ENCODE measurements around a stretch of chr6.

- PRO-cap = no peak
- RAMPAGE, long total RNA, 2 experiments = no peak in any of the 2 experiments
Observed at GRCh38 chr6:135322896-135323516, 141.9 kb downstream of the MYB start.

- PRO-cap = bidirectional peak, plus-strand start at chr6:135498421, minus-strand start at chr6:135498420
- RAMPAGE, long total RNA, 2 experiments = no peak in any of the 2 experiments
Observed at GRCh38 chr6:135498129-135499078, 864 bp upstream of the AHI1 start.

DNA sequence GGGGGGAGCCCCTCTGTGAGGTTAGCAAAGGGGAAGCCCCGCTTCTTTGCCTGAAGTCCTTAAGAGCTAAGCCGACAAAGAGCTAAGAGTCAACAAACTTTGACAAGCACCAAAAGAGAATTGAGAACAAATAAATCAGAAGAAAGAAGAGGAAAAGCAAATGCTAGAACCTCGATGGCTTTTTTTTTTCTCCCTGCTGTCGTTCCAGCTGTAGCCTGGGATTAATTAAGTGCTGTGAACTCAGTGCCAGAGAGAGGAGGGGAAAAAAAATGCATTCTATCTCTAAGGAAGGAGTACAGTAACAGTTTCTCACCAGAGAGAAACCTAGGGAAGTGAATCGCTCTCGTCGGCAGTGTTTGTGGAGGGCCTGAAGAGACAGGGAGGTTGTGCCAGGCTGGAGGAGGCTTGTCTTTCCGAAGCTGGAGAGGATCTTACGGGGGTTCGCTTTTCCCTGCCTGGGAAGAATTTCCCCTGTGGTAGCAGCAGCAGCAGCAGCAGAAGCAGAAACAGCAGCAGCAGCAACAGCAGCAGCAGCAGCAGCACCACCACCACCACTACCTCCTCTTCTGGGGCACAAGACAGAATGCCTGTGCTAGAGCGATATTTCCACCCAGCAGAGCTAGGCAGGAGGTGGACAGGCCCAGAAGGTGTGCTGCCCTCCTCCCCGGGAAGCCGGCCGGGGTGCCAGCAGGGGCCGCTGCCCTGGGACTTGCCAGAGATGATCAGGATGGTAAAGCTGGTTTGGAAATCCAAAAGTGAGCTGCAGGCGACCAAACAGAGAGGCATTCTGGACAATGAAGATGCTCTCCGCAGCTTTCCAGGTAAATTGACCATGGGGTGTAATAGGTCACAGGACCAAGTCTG, 186.4 kb downstream of the PDE7B start:
- PRO-cap = unidirectional peak, plus-strand start at position 503 of the sequence
- RAMPAGE, long total RNA, 2 experiments = start-site peak on the plus strand in 2 of 2 experiments, centred at positions 335 to 744 of the sequence, 21 to 34 reads per replicate

DNA sequence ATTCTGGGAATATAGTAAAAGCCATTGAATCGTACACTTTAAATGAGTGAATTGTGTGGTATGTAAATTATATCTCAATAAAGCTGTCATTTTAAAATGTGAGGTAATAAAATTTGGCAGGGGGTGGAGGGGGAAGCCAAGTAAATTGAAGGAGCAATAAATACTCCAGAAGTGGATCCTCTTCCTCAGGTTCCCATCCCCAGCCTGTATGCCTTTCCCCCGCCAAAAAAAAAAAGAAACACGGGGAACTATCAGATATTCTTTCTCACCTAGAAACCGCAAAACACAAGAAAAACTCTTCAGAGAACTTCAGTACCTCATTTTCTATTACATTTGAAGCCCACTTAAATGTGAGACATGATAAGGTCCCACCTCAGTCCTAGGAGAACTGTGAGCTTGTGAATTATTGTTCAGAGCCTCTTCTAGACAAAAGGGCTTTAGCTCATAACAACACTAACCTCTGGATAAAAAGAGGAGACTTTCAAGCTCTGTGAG, 161.3 kb downstream of the MTFR2 start:
- PRO-cap = no peak
- RAMPAGE, long total RNA, 2 experiments = no peak in any of the 2 experiments

- PRO-cap = bidirectional peak, plus-strand start at chr6:136104001, minus-strand start at chr6:136103838
- RAMPAGE, long total RNA, 2 experiments = no peak in any of the 2 experiments
Observed at GRCh38 chr6:136103336-136104103, 146.6 kb downstream of the MTFR2 start.

DNA sequence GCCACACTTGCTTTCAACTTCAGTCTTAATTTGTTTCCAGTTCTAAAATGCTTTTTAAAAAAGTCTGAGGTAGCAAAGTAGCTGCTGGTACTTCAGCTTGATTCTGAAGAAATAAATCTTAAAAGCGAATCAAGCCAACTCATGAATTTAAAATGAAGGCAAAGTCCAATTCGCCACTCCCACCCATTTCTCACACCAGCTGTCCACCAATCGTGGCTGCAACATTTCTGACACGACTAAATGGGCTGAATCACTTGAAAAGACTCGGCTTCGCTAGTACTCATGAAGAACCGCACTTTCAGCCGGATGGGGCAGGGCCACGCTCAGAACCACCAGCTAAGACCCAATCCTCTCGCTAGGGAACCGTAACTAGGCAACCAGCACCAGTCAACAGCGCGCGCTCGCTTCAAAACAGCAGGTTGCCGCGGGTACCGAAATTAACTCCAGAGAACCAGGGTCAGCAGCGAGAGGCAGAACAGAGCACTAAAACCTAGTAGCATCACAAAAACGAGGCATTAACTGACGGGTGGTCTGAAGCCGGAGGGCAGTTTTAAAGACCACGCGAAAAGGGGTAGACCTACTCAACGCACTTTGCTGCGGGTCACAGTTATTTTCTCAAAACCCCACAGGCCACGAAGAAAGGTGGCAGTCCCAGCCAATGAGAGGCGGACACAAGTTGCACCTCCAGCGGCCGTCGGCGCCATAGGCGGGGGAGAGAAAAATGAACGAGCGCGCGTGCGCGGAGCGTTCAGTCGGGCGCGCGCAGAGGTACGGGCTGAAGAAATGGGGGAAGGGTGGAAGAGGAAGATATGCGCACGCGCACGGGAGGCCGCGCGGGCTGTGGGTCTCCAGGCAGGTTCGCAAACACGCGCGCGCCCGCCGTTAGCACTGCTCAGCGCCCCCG, 777 bp downstream of the BCLAF1 start:
- PRO-cap = bidirectional peak, plus-strand start at position 446 of the sequence, minus-strand start at position 256 of the sequence; bidirectional peak, plus-strand start at position 827 of the sequence, minus-strand start at position 717 of the sequence
- RAMPAGE, long total RNA, 2 experiments = no peak in any of the 2 experiments

GRCh38 chr6:136324928-136325658, 35.4 kb upstream of the BCLAF1 start:
- PRO-cap = unidirectional peak, minus-strand start at chr6:136325167
- RAMPAGE, long total RNA, 2 experiments = no peak in any of the 2 experiments

GRCh38 chr6:136365801-136366274, 76.2 kb upstream of the BCLAF1 start:
- PRO-cap = no peak
- RAMPAGE, long total RNA, 2 experiments = no peak in any of the 2 experiments

- PRO-cap = no peak
- RAMPAGE, long total RNA, 2 experiments = no peak in any of the 2 experiments
Observed at GRCh38 chr6:136434450-136435213, 115.6 kb downstream of the MAP7 start.

GRCh38 chr6:136552921-136553519, 2.8 kb upstream of the MAP7 start:
- PRO-cap = no peak
- RAMPAGE, long total RNA, 2 experiments = no peak in any of the 2 experiments

DNA sequence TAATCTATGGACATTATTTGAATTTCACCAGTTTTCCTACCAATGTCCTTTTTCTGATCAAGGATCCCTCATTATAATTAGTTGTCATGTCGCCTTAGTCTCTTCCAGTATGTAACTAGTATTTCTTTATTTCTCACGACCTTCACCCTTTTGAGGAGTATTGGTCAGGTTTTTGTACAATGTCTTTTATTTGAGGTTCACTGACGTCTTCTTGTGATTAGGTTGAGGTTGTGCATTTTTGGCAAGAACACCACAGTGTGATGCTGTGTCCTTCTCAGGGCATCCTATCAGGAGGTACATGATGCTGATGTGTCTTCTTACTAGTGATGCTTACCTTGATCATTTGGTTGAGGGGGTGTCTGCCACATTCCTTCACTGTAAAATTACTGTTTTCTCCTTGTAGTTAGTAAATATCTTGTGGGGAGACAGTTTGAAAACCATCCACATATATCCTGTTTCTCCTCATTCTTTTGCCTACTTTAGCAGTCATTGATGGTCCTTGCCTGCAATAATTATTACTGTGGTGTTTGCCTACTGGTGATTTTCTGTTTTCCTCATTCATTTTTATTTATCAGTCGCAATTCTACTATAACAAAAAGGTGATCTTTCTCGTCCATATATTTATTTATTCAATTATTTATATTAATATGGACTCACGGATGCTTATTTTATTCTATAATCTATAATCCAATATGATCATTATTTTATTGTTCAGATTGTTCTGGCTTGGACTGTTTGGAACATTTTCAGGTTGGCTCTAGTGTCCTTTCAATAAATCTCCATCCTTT, 25.5 kb upstream of the MAP7 start:
- PRO-cap = no peak
- RAMPAGE, long total RNA, 2 experiments = no peak in any of the 2 experiments

- PRO-cap = no peak
- RAMPAGE, long total RNA, 2 experiments = no peak in any of the 2 experiments
Observed at GRCh38 chr6:136601552-136602407, 51.6 kb upstream of the MAP7 start.

- PRO-cap = no peak
- RAMPAGE, long total RNA, 2 experiments = no peak in any of the 2 experiments
Observed at GRCh38 chr6:136639300-136640054, 89.3 kb upstream of the MAP7 start.

- PRO-cap = no peak
- RAMPAGE, long total RNA, 2 experiments = no peak in any of the 2 experiments
Observed at GRCh38 chr6:136640498-136641009, 90.3 kb upstream of the MAP7 start.

DNA sequence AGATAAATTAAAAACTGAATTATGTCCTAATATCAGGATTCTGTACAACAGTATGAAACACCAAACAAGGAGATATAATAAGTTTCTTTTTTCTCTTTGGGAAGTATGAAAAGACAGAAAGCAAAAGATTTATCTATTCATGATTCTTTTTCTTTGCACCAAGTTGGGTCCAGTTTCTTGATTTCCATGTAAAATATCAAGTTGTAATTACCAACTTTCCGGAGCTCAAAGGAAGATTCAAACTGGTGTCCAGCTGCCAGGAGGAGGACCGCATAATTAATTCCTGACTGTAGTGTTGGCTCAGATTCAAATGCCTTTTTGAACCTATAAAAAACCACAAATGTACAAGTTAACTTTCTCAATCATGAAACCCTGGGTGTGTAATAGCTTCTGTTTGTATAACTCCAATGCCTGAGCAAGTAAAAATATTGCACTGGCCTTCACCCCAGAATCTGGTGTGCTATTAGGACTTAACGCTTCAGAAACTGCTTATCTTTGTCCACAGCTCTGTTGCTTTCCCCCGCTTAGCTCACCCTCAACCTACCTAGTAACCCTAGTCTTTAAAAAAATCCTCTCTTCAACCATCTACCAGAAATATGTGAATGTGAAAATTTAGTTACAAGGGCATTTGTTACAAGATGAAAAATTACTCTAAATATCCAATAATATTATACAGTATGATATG, 119.0 kb upstream of the MAP7 start:
- PRO-cap = no peak
- RAMPAGE, long total RNA, 2 experiments = no peak in any of the 2 experiments

DNA sequence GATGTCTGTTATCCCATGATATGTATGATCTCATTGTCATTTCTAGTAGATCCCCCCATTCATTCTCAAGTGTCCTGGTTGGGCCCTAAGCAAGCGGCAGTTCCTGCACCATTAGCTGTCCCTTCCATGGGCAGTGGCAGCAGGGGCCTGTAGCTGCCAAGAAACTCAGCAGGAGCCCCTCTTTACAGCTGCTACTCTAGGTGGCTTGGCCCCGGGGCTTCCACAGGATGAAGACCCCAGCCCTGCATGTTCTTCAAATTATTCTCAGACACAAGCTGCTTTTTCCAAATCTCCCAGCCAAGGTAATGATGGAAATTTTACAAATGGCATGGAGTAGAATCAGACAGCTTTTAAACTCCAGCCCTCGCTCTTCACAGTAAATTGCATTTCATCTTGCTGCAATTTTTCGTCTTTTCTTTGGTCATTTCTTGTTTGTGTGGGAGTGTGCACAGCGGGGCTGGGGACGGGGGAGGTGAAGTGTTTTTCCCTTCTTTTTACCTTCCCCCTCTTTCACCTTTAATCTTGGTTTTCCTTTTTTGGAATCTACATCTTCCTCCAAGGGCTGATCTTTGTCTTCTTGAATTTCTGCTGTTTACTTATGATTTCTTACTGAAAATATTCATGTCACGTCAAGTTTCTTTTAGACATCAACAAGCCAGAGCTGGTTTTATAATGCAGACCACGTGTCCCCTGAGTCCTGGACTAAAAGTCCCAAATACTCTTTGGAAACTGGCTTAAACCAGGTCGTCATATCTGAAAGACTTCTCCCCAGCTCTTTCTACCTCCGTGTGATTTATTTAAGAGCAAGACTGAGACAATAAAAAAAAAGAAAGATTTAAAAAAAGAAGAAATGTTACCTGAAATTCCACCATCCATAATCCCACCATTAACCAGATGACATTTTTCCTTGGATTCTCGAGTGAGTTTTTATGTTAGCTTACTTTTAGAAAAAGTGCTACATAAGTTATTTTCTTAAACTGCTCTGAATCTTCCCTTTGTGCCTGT, 52.2 kb downstream of the MAP3K5 start:
- PRO-cap = no peak
- RAMPAGE, long total RNA, 2 experiments = no peak in any of the 2 experiments

- PRO-cap = bidirectional peak, plus-strand start at chr6:136791534, minus-strand start at chr6:136791482
- RAMPAGE, long total RNA, 2 experiments = no peak in any of the 2 experiments
Observed at GRCh38 chr6:136791219-136792302, 716 bp downstream of the MAP3K5 start.

DNA sequence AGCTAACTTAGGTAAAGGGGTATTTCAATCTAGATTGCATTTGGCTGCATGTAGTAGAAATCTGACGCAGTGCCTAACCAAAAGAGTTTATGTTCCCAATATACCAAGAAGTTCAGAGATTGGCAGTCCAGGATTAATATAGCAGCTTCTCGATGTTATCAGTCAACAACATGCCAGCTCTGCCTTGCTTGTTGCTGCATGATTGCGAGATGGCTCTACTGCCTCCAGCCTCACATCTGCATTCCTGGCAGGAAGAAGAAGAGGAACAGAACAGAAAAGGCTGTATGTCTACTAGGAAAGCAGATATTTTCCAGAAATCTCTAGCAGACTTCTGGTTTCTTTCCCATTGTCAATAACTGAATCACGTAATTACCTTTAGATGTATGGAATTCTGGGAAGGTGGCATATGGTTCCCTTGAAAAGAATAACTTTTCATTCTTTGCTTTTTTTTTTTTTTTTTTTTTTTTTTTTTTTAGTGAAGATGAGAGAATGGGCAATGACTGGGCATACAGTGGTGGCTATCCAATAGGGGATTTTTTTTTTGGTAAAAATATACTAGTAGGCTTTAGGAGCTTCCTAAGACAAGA, 60.9 kb downstream of the SLC35D3 start:
- PRO-cap = no peak
- RAMPAGE, long total RNA, 2 experiments = no peak in any of the 2 experiments

DNA sequence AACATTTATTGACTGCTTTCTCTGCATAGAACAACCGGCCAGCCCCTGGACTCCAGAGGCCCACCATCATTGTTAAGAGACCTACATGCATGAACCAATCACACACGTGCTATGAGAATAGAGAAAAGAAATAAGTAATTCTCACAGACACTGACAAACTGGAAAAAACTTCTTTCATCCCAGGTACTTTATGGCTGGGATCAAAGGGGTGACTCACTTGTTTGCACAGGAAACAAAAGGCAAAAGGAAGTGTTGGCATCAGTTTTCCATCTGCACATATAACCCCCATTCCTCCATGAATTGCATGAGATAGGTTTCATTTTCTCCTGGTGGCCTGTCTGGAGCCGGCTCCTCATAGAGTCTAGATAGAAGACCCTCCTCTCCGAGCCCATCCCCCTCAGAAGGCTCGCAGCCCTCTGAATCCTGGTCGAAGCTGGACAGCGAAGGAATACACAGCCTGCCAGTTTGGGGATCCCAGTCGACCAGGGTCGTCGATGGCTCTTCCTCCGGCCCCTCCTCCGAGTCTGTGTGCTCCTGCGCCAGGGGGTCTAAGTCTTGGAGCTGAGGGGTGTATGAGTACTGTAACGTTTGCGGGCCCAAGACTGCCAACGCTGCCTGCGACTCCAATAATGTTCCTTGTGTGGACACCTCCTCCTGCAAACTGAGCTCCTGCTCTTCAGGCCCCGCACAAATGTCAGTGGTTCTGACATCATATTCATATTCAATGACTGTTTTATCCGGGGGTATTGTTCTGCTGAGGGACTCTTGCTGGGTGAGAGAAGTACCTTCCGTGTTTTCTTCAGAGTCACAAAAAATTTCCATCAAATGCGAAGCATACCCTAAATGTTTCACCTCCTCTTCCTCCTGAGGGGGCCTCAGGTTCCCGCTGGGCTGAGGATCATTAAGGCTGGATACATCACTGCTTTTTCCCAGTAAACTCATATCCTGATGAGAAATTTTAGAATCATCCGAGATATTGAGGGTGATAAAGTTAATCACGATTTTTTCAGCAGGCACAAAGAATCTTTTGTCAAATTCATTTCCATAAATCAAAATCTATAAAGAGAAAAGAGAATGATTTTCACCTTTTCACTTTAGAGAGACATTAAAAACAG, 43.1 kb downstream of the IL20RA start:
- PRO-cap = no peak
- RAMPAGE, long total RNA, 2 experiments = no peak in any of the 2 experiments

- PRO-cap = no peak
- RAMPAGE, long total RNA, 2 experiments = no peak in any of the 2 experiments
Observed at GRCh38 chr6:137102932-137103528, 58.3 kb upstream of the IL20RA start.